Mesenteric fat pad (tissue), 1 donor: ENCODE measurements around the genes FETUB and KNG1.

DNA sequence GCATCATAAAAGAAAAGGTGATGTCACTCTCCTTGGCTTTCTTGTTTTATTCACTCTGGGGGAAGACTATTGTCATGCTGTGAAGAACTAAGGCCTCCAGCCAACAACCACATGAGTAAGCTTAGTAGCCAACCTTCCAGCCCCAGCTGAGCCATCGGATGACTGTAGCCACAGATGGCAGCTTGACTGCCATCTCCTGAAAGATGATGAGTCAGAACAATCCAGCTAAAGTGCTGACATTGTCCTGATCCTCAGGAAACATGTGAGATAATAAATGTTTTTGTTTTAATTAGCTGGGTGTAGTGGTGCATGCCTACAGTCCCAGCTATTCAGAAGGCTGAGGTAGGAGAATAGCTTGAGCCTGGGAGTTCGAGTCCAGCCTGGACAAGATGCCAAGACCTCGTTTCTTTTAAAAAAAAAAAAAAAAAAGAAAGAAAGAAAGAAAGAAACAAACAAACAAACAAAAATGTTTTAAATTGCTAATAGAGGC, 17.1 kb downstream of the IGF2BP2 start:
- PRO-cap = no peak

GRCh38 chr3:185914281-185915050, 23.3 kb downstream of the TRA2B start:
- PRO-cap = no peak

DNA sequence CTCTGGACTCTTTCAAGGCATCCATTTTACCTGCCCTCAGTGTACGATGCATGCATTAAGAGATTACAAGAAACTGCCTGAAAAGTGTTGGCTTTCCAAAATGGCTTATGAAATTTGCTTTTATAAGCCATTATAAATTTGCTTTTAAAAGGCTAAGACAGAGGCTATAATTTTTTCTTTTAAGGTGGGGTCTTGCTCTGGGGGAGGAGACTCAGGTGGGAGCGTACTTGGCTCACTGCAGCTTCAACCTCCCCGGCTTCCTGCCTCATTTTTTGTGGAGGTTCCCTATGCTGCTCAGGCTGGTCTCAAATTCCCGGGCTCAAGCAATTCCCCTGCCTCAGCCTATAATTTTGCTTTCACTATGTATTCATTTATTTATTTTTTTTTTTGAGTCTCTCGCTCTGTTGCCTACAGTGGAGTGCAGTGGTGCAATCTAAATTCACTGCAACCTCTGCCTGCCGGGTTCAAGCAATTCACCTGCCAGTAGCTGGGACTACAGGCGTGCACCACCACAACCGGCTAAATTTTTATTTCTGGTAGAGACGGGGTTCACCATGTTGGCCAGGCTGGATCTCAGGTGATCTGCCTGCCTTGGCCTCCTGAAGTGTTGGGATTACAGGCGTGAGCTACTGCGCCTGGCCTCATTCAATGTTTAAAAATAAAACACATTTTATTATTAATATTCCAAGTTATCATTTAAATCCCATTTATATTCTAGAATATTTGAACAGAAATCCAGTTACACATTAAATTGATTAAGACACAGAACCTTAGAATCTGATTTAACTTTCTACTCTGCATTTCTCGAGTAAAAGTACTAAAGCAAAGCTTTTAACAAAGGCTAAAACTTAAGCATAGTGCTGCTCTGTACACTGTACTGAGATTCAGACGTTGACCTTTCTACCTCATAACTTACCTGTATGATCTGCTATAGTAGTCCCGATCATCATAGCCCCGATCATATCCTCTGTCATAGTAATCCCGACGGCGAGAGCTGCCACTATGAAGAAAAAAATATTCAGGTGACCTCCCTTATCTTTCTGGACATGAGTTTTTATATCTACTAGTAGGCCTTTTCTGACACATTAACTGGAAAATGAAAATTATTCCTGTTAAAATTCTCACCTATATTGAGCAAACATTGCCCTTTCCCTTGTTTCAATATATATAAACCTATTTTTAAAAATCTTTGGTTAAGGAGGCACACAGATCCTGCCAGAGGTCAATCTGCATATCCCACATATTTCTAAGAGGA, 17.2 kb downstream of the TRA2B start:
- PRO-cap = no peak

- PRO-cap = bidirectional peak, plus-strand start at chr3:186109412, minus-strand start at chr3:186109089; unidirectional peak, plus-strand start at chr3:186109458
Observed at GRCh38 chr3:186109331-186110482, 818 bp upstream of the ETV5 start.

GRCh38 chr3:186383023-186383571, 21.1 kb upstream of the DGKG start:
- PRO-cap = no peak

GRCh38 chr3:186617076-186617713, 4.3 kb downstream of the AHSG start:
- PRO-cap = no peak

DNA sequence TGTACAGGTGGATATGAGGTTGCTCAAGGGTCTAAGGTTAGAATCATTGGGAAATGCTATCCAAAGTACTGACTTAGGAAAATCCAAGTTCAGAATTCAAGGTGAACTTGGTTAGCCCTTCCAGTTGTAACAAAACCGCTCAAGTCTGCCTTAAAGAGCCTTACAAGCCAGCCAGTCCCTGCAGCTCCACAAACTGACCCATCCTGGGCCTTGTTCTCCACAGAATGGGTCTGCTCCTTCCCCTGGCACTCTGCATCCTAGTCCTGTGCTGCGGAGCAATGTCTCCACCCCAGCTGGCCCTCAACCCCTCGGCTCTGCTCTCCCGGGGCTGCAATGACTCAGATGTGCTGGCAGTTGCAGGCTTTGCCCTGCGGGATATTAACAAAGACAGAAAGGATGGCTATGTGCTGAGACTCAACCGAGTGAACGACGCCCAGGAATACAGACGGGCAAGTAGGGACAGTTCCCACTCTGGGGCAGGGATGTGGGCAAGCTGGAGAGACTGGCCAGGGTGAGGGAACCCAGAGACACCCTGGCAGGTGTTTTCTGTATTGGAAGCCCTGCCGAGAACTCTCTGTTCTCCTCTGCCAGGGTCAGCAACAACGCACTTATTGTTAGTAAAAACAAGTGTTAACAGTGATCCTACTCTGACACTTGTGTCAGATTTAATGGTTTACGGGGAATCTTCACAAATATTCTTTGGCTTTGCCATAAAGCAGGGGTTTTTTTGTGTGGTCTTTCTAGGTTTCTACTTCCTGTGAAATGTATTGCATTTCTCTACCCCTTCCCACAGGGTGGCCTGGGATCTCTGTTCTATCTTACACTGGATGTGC, at the start of gene FETUB:
Gene FETUB, plus strand, starts transcription at position 163 of the 833 bp plus-strand sequence.
- PRO-cap = no peak

- PRO-cap = no peak
Observed at GRCh38 chr3:186716837-186717618, at the start of gene KNG1. Gene KNG1, plus strand, starts transcription at chr3:186717359.

DNA sequence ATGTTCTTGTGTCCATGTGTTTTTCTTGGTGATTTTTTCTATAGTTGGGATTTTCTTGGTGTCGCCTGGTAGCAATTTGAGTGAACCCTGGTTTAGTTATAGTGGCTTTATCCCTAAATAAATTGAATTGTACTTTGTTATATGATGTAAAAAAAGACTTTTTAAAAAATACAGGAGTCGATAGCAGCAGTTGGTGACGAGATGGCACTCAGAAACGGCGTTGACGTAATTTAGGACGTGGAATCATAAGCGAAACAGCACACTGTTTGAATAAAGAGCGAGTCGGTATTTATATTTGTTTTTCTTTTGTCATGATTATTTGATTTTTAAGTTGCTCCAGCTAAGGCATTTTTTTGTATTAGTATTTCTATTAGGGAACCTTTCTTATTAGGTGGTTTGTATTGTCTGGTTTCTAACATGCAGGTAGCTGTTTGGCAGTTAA, 4.8 kb downstream of the EIF4A2 start:
- PRO-cap = no peak

DNA sequence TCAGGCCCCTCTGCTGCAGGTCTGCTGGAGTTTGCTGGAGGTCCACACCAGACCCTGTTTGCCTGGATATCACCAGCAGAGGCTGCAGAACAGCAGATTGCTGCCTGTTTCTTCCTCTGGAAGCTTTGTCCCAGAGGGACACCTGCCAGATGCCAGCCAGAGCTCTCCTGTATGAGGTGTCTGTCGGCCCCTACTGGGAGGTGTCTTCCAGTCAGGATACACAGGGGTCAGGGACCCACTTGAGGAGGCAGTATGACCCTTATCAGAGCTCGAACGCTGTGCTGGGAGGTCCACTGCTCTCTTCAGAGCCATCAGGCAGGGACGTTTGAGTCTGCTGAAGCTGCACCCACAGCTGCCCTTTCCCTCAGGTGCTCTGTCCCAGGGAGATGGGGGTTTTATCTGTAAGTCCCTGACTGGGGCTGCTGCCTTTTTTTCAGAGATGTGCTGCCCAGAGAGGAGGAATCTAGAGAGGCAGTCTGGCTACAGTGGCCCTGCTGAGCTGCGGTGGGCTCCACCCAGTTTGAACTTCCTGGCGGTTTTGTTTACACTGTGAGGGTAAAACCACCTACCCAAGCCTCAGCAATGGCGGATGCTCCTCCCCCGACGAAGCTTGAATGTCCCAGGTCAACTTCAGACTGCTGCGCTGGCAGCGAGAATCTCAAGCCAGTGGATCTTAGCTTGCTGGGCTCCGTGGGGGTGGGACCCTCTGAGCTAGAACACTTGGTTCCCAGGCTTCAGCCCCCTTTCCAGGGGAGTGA, 21.4 kb upstream of the ST6GAL1 start:
- PRO-cap = no peak

DNA sequence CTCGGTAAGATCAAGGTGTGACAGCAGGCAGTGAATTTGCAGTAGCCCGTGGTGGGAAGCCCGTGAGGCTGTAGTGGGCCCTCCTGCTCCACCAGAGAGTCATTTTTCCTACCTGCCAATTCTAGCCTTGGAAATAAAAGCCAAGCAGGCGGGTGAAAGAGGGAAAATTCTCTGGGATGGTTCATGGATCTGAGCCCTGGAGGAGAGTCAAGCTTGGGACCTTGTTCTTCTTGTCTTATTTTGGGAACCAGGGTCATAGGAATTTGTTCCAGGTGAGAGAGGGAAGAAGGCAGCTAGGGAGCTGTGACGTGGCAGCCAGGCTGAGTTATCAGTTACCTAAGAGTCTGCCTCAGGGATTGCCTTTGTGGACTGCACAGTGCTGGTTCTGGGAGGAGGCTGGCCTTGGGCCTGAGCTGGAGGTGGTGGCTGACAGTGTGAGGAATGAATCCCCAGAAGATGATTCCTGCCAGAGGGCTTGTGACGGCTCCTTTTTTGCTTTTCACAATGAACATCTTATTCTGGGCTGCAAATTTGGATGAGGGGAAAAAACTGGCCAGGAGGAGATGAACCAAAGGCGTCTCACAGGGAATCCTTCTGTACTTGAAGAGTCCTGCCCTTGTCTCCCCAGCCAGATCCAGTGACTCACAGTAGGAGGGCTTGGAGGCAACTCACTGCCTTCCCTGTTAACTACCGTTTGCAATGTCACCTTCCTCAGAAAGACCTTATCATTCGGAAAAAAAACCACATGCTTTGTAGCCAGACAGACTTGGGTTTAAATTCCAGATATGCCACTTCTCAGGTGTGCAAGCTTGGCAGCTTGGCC, 18.9 kb downstream of the ST6GAL1 start:
- PRO-cap = no peak

- PRO-cap = no peak
Observed at GRCh38 chr3:186971224-186972064, 41.1 kb downstream of the ST6GAL1 start.

GRCh38 chr3:187015787-187016443, 85.6 kb downstream of the ST6GAL1 start:
- PRO-cap = no peak

DNA sequence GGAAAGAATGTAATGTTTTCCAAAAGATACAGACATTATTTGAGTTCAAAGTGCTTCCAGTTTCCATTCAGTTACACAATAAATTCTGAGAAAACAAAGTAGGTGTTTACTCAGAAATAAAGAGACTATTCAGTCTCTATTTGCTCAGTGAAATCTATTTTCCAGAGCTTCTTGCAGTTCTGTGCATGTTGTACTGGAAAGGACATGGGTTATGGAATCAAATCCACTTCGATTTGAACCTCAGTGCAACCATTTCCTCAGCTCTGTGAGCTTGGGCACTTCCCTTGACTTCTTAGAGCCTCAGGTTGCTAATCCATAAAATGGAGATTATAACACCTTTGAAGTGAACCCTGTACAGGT, 97.9 kb downstream of the RPL39L start:
- PRO-cap = no peak

- PRO-cap = no peak
Observed at GRCh38 chr3:187062403-187062644, 77.0 kb downstream of the RPL39L start.

DNA sequence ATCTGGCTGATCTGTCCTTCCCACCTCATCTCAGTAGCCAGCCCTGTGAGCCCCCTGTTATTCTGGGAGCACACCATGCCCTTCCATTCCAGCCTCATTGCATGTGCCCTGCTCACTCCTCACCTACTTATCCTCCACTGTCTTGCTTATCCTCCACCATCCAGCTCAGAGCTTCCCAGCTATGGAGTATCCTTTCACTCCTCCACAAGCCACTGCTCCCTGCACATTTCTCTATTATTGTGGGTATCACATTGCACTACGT, 4.4 kb downstream of the MASP1 start:
- PRO-cap = no peak

- PRO-cap = no peak
Observed at GRCh38 chr3:187369085-187369439, 877 bp downstream of the RTP4 start.

DNA sequence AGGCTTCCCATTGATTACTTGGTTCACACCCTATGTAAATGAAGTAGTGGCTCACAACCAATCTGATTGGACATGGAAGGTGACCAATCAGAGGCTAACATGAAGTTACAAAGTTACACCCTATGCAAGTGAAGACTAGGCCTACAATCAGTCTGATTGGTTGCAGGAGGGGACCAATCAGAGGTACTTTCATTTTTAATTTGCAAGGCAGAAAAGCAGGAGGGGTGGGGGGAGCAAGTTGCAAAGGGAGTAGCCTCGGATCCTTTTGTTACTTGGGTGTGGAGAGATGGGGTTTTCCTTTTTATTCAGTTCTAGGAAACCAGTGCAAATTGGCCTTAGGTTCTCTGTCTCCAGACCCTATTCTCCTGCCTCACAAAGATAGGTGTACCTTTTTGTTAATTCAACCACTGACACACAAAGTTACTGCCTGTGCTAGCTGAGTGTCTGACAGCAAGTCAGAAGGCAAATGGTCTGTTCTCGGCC, 11.2 kb upstream of the RTP2 start:
- PRO-cap = no peak

DNA sequence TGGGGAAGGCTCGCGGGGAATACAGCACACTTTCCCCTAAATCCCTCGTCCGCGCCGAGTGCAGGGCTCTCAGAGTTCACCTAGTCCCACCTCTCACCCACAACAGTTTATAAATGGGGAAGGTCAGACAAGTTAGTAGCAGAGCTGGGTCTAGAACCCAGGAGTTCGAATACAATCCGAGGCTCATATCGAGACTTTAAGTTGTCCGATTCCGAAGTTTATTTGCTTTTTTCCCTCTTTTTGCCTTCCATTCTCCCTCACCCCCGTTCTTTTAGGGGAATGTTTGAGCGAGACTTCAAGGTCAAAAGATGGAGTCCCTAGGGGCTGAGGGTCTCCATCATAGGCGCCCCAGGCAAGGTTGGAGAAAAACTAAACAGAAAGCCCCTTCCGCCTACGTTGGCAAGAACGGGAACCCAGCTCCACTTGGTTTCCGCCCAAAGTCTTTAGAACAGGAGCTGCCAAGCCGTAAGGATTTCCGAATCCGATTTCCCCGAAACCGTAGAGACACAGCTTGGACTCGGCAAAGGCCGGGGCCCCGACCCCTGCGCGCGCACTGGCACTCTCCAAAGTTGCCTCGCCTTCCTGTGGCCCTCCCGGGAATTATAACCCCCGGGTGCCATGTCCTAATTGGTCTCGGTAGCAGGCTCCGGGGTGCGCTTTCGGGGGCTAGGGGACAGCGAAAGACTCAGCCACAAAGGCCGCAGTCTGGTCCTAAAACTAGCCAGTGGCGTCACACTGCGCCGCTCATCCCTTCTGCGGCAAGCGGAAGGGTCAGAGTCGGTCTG, 7.1 kb downstream of the BCL6 start:
- PRO-cap = bidirectional peak, plus-strand start at position 48 of the sequence, minus-strand start outside the sequence

DNA sequence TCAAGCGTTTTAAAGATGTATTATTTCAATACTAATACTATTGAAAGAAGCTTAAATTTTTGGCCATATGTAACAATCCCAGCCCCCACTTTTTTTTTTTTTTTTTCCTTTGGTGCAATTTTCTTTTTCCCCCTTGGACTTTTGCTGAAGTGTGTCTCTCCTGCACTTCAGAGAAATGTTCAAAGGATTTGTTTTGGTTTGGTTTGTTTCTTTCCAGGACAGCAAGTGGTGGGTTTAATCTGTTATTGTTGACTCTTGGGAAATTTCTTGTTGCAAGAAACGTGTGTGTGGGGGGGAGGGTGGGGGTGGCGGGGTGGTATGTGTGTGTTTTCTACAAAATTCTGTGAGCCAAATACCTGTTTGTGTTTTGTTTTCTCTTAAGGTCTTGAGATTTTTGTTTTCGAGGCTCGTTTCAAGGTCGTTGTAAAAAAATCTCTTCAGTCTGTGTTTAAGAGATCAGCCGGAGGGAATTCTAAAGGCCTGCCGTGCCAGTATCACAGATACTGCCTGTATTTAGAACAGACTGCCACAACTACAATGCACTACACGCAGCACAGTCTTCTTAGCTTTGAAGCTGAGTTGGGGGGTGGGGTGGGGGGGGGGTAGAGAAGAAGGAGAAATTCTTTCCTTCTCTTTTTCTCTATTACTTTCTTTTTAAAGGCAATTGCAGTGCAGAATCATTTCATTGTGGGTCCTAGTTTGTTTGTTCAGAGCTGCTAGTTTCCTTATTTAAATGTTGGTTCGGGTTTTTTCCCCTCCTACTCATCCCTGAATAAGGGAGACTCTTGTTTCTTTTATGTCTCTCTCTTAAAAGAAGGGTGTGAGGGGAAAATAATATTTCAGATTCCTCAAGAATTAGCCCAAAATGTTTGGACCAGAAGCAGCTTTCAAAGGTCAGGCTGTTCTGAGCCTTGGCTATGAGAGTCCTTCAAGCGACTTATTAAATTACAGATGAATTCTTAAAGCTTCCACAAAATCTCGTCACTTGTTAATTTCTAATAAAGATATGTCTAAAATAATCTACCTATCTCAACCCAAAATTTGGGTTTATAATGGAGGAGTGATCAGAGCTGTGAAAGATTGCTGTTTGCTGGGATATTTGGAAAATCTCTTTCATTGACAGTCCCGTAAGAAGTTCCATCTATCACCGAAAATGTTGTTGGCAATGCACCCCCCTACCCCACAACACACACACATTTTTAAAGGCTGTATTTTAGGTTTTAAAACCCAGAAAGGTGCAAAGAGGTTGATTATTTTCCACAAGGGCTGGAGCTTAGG, 1.5 kb upstream of the BCL6 start:
- PRO-cap = no peak